Placental pericyte (primary cell): ENCODE data around the gene MATN3.

DNA sequence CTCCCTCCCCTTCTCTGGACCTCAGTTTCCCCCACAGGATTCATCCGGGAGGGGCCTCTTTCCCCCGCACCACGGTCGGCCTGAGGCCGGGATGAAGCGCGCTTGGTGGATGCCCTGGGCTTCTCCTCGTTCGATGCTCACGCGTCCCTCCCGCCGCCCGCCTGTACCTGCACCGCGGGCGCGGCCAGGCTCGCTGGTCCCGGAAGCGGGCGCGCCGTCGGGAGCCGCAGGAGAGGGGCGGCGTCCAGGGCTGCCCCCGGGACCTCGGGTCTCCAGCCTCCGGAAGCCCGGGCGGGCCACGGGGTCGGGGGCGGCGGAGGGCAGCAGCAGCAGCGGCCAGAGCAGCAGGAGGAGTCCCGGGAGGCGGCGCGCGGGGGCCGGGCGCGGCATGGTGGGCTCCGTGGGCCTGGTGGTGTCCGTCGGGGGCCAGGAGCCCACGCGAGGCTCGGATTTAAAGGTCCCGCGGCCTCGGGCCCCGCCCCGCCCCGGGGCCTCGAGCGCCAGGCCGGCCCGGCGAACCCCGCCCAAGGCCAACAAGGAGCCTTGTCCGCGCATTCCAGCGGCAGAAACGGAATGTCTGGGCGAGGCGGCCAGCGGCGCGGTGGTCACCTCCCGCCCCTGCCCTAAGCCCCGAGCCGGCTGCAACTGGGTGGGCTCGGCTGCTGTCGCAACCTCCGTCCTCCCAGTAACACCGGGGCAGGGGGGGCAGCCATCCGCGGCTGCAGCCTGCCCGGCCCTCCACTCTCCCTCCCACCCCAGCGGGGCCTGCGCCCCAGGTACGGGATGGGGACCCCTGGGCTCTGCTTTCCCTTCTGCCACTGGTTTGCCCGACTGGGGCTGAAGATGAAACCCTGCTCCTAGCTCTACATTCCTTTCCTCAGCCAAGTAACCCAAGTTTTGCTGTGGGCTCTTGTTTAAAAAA is at the start of gene MATN3:
TSS of gene MATN3 (minus strand) at position 427 of the 922 bp plus-strand sequence.
- CAGE, long polyA plus RNA: no peak

DNA sequence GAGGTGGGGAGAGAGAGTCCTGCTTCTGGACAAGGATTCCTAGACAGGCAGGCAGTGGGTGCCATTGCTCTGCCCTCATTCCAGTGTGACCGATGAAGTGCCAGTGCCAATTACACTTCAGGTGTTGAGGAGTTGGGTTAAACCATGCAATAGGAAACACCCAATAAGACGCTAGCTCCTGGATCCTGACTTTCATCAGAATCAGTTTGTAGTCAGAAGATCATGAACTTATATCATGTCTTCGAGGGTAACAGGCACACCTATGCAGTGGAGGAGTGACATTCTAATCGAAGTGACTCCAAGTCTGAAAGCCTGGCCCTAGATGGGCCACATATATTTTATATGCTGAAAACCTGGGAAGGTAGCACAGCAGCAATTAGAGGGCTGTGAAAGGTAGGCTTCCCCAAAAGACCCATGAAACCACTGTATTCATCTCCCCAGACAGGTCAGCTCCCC is 17.9 kb downstream of the LAPTM4A start:
- CAGE, long polyA plus RNA: no peak

- CAGE, long polyA plus RNA: no peak
Measured at GRCh38 chr2:20073910-20074540, 22.6 kb upstream of the LAPTM4A start.

DNA sequence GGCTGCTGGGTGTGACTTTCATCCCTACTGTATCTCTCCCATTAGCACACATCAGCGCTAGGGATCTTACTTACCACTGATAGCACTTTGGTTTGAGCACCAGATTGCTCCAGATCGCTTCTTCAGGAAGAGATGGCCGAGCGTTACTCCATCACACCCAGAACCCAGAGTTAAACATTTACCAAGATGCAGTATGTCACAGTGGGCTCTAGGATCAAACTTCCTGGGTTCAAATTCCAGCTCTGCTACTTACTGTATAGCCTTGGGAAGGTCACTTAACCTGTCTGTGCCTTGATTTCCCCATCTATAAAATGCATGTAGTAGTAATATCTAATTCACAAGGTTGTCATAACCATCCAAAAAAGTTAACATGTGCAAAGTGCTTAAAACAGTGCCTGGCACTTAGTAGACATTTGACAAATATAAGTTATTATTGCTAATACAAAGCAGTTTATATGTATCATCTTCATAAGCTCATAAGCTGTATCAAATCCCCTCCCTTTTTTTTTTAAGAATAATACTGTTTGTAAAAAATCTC is 57.7 kb upstream of the LAPTM4A start:
- CAGE, long polyA plus RNA: no peak

GRCh38 chr2:20145516-20146066 is 79.3 kb downstream of the SDC1 start:
- CAGE, long polyA plus RNA: no peak

GRCh38 chr2:20198490-20198820 is 26.5 kb downstream of the SDC1 start:
- CAGE, long polyA plus RNA: no peak

GRCh38 chr2:20212150-20213510 is 12.3 kb downstream of the SDC1 start:
- CAGE, long polyA plus RNA: no peak

GRCh38 chr2:20303923-20304852 is 46.5 kb downstream of the PUM2 start:
- CAGE, long polyA plus RNA: no peak

GRCh38 chr2:20333621-20334522 is 16.8 kb downstream of the PUM2 start:
- CAGE, long polyA plus RNA: no peak

DNA sequence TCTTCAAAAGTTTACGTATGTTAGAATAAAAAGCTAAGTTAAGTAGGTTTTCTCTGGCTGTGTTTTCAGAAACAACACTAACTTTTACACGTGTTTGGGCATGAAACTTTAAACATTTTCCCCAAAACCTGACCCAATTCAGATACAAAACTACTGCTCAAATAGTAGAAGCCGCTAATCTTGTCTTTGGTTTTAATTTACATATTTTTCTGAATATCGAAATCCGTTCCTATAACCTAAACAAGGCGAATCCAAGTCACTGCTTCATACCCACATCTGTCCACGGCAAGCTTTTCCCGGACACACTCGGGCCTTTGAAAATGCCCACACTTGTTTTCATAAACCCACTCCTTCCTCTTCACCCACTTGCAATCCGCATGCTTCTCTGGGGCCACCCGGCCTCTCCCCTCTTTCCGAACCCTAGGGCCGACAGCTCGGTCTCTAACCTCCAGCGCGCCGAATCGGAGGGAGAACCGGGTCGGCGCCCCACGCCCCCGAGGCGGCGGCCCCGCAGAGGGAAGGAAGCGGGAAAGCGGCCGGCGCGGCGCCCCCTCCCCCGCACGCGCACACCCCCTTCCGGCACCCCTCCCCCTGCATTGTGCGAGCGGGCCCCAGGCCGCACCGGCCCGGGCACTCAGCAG is 685 bp downstream of the PUM2 start:
- CAGE, long polyA plus RNA: no peak

DNA sequence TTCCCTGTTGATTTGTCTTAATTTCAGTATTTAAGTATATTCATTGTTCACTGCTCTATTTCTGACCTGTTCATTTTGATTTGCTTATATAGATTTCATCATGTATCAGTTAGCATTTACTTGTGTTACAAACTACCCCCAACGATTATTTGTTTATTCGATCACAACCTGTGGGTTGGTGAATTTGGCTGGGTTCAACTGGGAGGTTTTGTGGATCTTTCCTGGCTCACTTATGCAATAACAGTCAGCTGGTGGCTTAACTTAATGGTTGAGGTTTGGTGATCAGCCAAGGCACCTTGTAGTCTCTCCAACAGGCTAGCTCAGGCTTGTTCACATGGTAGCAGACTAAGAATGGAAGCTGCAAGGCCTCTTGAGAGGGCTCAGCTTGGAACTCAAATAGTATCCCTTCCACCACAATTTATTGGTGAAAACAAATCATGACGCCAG is 5.4 kb upstream of the PUM2 start:
- CAGE, long polyA plus RNA: no peak

DNA sequence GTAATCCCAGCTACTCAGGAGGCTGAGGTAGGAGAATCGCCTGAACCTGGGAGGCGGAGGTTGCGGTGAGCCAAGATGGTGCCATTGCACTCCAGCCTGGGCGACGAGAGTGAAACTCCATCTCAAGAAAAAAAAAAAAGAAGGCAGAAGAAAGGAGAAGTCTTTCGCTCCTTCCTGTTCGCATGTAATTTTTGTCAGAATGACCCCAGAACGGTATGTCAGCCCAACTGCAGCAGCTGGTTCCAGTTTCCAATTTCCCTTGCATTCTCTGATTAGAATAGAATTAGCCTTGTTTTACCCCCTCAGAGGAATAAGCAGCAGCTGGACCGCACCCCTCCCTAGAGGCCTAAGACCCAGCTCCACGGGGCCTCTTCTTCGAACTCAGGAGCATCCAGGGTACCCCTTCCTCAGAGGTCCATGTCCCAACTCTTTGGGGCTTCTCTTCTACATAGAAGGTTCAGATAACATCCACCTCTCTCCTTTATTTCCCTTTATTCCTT is 7.0 kb upstream of the PUM2 start:
- CAGE, long polyA plus RNA: no peak

DNA sequence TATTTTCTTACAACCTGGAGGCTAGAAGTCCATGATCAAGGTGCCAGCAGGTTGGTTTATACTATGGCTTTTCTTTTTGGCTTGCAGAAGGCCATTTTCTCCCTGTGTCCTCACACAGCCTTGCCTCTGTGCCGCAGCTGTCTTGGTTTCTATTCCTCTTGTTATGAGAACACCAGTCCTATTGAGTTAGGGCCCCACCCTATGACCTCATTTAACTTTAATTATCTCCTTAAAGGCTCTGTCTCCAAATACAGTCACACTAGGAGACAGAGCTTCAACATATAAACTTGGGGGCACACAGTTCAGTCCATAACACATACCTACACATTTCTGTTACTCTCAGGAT is 17.4 kb upstream of the RHOB start:
- CAGE, long polyA plus RNA: no peak

GRCh38 chr2:20451143-20451343 is 4.2 kb downstream of the RHOB start:
- CAGE, long polyA plus RNA: no peak

GRCh38 chr2:20451344-20451797 is 4.5 kb downstream of the RHOB start:
- CAGE, long polyA plus RNA: no peak

DNA sequence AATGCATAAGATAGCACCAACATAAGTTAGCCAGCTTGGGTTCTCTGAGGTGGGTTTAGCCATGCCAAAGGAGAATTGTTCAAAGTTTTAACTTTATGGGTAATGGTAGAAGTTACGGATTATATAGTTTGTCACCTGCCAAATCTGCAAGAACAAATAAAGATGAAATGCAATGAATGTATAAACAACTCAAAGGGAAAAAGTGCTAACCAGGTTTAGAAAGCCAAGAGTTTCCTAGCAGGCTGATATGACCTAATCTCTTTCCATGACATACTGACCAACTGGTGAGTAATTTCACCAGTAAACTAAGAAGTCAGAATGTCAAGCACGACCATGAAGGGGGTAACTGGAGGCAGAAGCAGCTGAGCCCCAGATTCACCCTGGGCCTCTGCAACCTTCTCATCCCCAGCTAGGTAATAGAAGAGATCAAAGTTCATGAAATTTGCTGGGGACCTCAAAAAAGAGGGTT is 10.1 kb downstream of the RHOB start:
- CAGE, long polyA plus RNA: no peak

DNA sequence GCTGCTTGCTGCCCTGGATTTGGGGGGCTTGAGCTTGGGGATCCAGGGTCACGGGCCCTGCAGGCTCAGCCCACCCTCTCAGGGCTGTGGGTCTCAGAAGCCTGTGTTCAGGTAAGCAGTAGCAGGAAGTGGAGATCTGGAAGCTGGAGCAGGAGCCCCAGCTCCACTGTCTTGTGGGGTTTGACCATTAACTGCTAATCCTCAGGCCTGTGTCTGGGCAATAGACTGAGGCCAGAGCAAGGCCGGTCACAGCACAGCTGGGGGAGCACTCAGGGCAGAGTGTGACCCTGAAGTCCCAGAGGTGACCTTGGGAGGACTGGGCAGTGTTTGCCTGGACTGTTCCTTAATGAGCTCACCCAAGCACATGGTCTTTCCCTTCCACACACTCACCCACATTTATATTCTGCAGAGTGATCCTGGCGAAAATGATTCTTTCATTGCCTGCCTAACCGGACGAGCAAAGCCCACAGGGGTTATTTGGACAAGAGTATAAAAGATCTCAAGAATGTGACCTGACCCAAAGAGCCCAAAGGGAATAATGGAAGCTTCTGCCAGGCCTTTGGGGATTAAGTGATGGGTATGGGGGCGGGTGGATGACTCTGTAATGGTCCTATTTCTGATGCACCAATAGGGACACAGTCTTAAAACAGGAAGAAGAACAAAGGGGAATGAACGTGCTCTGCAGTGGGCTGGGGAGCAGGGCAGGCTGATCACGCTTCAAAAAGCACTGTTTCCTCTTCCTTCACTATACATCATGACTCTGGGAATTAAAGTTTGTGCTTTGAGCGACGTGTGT is 27.3 kb downstream of the RHOB start:
- CAGE, long polyA plus RNA: no peak

GRCh38 chr2:20490315-20491311 is 43.7 kb downstream of the RHOB start:
- CAGE, long polyA plus RNA: no peak

- CAGE, long polyA plus RNA: no peak
Measured at GRCh38 chr2:20536629-20536981, 89.7 kb downstream of the RHOB start.

GRCh38 chr2:20606445-20606812 is 44.5 kb downstream of the HS1BP3 start:
- CAGE, long polyA plus RNA: no peak